Fallopian tube (tissue), 1 donor: ENCODE data around the genes SUPT20HL2, ARX, MAGEB6B and MAGEB2.

- PRO-cap: no peak
These were observed 35.9 kb downstream of the APOO start for GRCh38 chrX:23871794-23872200.

DNA sequence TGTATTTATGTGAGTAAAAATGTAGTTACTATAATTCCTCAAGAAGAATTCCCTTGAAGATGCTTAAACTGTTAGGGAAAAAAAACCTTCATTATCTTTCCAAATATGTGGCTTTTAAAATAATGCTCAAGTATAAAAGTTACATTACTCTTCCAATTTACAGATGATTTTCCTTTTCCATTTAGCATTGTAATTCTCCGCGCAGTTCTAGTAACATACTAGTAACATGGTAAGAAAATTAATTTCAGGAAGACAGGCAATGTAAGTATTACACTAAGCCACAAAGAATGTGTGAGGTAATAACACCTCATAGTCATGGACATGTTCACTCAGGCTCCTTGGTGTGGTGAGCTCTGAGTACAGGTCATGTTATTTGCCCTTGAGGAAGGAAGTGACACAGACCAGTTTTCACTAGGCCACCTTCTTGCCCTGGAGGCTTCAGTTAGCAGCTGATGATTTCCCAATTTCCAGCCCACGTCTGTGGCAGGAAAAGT is 6.8 kb downstream of the APOO start:
- PRO-cap: no peak

DNA sequence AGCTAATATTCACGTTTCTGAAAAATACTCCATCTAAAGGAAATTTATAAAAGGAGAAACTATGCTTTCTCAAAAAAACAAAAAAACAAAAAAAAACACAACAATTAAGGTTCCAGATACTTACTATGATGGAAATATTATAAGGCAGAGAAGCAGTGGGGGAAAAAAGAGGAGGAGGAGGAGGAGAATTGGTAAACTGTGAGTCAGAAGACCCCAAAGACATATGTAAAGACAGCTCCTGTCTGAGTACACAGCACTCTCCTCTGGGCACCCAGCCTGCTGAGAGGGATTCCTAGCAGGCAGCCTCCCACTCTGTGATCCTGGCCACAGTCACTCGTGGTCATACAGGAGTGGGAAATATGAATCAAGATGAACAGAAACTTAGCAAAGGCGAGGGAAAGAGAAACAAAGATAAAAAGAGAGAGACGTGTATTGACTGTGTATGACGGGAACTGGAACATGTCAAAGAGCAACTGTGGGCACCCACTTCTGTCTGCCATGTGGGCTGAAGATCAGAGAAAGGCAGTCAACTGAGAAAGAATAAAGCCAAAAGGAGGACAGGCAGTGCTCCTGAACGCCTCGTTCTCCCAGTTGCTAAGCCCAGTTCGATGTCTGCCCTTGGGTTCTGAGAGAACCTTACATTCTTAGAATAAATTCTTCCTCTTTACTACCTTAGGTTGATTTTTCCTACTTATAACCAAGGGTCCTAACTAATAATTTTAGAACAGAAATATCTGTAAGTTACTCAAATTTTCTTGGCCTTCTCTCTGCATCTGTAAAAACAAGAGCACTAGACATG is 12.3 kb downstream of the KLHL15 start:
- PRO-cap: no peak

DNA sequence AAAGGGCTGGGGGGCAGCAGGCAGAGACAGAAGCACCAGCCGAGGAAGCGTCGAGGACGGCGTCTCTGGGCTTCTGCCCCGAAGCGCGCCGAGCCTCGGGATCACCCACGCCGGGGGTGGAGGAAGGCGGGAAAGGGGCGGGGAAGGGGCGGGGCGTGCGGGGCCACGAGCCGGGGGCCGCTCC is 1.9 kb downstream of the KLHL15 start:
- PRO-cap: bidirectional peak, plus-strand start outside the sequence, minus-strand start at position 75 of the sequence

DNA sequence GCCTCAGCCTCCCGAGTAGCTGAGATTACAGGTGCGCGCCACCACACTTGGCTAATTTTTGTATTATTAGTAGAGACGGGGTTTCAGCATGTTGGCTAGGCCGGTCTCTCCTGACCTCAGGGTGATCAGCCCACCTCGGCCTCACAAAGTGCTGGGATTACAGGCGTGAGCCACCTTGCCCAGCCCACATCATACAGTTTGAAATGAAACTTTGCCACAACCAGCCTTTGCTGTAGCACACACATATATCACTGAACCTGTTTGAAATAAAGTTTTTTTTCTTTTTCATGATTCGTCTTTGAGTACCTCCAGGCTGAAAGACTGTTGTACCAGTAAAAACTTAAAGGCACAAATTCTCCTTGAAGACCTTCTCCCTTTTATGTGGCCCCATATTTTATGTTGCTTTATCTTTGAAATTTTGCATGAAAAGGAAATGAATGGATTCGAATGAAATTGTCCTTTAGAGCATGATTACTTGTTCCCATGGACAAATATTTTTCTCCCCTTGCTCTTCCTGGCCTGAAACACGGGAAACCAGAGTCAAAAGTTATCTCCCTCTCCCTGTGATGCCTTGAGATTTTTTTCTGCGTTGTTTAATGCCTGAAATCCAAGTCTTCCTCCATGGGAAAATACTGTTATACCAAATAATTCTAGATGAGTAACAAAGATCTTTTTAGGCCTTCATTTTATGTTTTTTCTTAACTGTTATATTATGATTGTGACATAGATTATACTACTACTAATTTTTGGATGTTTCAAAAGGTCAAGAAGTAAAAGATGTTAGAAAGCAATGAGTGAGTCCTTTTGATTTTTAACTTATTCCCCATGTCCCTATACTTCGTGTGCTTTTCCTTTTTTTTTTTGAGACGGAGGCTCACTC is 22.7 kb downstream of the EIF2S3 start:
- PRO-cap: no peak

DNA sequence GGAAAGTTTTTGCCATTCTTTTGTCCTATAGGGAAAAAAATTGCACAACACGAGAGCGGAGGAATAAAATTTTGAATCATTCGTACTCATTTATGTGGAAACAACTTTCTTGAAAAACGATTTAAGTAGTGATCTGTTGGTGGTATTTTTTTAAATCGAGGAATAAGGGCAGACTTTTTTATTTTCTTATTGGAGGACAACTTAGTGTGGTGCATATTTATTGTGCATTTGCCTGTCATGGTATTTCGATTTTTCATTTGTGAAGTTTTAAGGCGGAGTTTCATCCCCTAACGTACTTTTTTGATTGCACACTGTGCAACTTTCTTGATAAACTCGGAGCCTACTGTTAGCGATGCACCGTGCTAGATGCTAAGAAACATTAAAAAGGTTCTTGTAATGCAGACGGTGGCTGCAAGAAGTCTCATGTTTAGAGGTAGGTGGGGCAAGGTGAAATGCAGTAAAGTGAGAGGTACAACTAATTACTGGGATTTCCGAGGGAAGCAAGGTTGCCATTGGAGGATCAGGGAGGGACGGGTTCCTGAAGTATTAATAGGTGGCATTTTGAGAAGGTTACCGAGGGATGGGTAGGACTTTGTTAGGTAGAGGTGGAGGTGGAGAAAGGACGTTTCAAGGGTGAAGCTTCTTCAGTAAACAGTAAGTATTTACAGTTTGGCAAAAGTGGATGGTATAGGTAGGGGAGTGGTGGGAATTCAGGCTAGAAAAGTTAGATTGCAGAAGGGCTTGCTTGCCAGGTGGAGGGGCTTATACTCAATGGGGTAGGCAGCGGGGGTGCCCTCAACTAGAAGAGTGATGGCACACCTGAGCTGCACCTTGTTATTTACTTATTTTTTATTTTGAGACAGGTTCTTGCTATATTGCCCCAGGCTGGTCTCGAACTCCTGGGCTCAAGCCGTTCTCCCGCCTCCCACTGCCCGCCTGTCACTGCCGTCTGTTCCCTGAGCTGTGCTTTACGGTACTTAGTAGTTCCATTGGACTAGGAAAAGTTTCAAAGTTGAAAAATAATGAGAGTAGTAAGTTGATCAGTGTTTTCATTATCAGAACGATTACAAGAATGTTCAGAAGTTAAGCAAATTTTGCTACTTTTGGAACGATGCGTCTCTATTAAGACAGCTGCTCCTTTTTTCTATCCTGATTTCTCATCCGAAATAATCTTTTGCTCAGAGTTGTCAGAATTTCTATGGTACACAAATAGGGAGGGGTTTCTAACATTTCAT is 1.7 kb downstream of the ZFX start:
- PRO-cap: unidirectional peak, plus-strand start at position 327 of the sequence

DNA sequence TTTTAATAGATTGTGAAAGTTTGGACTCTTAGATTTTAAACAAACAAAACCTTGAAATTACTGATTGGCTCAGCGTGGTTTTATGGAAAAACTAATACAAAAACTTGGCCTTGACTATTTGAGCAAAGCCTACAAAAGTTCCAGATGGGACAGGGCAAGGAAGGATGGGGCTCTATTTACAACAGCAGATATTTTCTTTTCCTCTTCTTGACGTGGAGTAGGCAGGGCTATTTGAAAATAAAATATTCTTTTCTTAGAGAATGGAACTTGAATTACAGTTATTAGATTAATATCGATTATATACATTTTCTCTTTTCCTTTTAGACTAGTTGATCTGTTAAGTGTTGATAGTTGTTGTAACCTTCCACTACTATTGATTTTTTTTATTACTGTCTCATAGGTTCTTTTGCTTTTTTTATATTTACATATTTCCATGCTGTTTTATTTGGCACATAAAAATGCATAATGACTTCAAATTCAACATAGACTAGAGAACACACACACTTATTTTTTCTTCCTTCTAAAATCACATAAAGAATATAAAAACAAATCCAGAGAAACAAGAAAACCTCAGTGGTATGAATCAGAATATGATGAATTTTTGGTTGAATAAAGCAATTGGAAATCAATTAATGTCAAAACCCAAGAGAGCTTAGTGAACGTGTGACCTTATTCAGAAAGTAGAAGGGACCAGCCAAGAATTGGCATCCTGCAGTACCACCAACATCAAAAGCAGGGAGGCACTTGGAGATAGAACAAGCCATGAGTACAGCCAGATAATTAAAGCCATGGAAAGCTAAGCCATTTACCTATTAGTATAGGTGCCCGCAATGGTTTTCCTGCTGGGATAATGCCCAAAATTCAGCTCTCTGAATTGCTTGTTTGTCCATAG is 16.9 kb downstream of the ZFX start:
- PRO-cap: no peak

- PRO-cap: no peak
These were observed 21.5 kb downstream of the ZFX start for GRCh38 chrX:24171024-24171440.

- PRO-cap: no peak
These were observed 31.5 kb downstream of the ZFX start for GRCh38 chrX:24180914-24181586.

- PRO-cap: no peak
These were observed 65.4 kb downstream of the ZFX start for GRCh38 chrX:24214783-24215437.

DNA sequence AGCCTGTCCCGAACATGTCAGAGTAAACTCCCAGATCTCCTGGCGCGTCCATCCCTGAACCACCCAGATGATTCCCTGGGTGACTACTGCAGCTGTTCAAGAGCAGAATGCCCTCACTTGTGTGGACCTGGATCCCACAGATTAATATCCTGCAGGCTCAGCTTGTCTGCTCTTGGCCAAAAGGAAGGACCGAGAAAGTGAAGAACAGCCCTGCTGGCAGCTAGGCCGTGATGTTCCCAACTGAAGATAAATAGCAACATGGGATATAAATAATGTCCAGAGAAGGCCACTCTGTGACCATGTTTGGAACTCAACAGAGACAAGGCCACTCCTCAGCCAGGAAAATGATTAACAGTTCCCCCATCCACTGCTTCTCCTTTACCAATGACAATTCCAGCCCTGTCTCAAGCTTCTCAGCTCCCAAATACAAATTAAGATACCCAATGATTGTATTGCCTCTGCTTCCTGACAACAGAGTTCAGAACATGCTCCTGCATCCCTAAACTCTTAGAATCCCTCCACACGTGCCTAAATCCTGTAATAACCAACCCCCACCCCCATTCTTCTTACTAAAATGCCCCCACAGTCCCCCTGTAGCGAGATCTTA is 21.4 kb downstream of the SUPT20HL2 start:
- PRO-cap: no peak

GRCh38 chrX:24313785-24314252 is at the start of gene SUPT20HL2:
Gene SUPT20HL2 (minus strand): TSS chrX:24314069.
- PRO-cap: no peak

- PRO-cap: no peak
These were observed 35.3 kb downstream of the SUPT20HL1 start for GRCh38 chrX:24395785-24396181.

DNA sequence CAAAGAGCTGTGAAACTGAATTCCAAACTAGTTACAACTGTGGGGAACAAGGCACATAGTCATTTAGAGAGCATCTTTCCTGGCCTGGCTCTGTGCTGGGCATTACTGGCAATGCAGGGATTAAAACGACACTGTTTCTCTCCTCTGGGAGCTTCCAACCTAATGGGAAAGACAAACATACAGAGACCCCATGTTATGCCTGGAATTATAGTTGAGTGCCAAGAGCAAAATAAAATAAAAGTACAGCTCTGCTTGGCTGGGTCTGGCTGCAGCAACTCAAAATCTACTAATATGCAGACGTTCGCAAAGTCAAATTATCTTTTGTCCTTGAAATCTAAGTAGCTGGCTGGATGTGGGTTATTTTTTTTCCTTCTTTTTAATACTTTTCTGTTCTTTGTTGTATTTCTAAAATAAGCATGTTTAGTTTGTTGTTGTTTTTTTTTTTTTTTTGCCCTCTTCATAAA is 36.6 kb downstream of the SUPT20HL1 start:
- PRO-cap: no peak

GRCh38 chrX:25005128-25005990 is 10.4 kb downstream of the ARX start:
- PRO-cap: no peak

GRCh38 chrX:25015456-25016837 is at the start of gene ARX:
Gene ARX (minus strand): TSS chrX:25015965.
- PRO-cap: no peak

DNA sequence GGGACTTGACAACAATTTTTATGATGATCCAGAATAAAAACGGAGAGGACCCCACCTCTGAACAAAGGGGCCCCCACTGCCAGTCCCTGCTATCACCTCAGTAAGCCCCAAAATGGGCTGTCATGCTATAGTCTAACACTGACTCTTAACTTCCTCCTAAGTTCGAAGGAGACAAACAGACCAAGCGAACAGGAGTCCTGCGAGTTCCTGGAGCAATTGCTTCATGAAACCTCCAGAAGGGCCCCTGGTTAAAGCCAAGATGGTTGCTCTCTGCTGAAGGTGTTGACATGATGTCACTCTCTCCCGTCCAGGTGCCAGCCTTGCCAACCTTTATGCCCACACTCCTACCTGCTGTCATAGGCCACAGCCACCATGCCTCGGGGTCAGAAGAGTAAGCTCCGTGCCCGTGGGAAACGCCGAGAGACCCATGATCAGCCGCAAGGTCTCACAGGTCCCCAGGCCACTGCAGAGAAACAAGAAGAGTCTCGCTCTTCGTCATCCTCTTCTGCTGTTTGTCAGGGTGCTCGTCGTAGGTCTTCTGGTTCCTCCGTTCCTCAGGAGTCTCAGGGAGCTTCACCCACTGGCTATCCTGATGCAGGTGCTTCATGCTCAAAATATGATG is at the start of gene MAGEB6B:
Gene MAGEB6B, plus strand, starts transcription at position 373 of the 622 bp plus-strand sequence.
- PRO-cap: no peak

- PRO-cap: no peak
These were observed 61.8 kb upstream of the DCAF8L1 start for GRCh38 chrX:28043088-28043425.

DNA sequence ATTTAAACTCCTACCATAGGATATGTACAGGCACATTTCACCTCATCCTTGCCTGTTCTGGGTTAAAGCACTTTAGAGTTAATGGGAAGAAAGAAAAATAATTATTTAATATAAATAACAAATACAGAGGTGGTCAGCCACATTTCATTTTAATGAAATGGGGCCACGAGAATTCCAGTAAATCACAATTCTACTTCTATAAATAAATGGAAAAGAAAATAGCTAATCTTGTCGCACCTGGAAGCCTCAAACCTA is 176.8 kb downstream of the IL1RAPL1 start:
- PRO-cap: no peak

DNA sequence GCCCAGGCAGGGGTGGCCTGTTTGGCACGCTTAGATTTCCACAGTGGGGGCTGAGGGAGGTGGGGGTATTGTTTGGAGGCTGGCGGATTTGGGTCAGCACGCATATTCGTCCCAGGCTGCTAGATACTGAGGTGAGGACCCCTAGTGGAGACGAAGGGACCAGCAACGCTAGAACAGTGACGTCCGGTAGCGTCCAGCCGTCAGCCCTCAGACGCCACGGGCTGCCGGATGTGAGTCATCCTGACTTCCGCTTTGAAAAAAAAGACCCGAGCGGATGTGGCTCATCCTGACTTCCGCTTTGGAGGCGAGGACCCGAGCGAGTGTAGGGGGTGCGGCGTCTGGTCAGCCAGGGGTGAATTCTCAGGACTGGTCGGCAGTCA is at the start of gene MAGEB2:
Gene MAGEB2, plus strand, starts transcription at position 290 of the 380 bp plus-strand sequence.
- PRO-cap: no peak